GM12892 (cell line): ENCODE measurements around a stretch of chr17.

DNA sequence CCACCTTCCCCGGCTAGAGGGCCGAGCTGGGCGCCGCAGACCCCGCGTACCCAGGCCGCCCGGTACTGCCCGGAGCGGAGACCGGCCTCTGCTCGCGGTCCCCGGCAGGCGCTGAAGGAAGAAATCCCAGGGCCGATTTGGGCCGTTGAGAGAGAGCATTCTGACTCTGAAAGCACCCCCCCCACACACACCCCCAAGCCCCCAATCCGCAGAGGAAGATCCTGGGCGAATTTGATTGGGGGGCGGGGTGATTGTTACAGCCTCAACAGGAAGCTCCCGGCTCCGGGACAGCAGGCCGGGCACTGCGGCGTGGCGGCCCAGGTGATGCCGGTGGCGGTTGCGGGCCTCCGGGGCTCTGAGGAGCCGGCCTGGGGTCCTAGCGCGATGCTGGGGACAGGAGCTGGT is 3.2 kb downstream of the BAHCC1 start:
- RRBS: 25% methylated on average over 8 of the region's 33 CpGs

DNA sequence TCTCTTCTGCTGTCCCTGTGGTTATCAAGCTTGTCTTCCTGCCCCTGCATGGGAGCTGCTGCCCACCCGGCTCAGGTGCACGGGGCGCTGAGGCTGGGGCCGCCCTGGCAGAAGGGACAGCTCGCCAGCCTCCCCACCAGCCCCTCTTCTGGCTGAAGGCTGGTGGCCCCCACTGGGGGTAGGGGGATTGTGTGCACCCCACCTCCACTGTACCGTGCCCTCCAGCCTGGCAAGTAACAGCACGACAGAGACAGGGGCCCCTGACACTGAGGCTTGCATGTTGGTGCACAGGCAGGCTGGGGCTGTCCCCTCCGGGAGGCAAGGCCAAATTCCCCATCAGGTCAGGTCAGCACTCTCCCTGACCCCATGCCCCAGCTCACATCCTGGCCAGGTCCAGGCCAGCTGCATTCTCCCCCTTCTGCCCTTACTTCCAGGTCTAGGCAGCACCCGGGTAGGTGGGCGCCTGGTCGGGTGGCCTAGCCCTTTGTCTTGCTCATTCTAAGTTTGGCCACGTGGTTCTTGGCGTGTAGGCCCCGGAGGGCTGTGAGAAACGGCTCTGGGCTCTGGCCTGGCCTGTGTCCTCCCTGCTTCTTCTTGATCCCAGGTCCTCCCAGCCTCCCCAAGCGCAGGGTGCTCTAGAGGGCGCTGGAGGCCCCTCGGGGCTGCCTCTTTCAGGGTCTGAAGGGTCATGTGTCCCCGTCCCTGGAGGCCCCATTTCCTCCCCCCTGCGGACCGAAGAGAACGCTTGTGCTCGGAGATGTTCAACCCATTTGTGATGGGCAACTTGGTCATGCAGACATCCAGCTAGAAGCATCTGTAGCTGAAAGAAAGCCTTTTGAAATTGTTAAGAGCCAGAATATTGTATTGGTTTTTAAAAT is 6.5 kb downstream of the BAHCC1 start:
- RRBS: 3% methylated on average over 6 of the region's 23 CpGs

GRCh38 chr17:81403460-81404484 is 8.5 kb downstream of the BAHCC1 start:
- RRBS: no CpG with 5 or more reads among the region's 40 CpGs

DNA sequence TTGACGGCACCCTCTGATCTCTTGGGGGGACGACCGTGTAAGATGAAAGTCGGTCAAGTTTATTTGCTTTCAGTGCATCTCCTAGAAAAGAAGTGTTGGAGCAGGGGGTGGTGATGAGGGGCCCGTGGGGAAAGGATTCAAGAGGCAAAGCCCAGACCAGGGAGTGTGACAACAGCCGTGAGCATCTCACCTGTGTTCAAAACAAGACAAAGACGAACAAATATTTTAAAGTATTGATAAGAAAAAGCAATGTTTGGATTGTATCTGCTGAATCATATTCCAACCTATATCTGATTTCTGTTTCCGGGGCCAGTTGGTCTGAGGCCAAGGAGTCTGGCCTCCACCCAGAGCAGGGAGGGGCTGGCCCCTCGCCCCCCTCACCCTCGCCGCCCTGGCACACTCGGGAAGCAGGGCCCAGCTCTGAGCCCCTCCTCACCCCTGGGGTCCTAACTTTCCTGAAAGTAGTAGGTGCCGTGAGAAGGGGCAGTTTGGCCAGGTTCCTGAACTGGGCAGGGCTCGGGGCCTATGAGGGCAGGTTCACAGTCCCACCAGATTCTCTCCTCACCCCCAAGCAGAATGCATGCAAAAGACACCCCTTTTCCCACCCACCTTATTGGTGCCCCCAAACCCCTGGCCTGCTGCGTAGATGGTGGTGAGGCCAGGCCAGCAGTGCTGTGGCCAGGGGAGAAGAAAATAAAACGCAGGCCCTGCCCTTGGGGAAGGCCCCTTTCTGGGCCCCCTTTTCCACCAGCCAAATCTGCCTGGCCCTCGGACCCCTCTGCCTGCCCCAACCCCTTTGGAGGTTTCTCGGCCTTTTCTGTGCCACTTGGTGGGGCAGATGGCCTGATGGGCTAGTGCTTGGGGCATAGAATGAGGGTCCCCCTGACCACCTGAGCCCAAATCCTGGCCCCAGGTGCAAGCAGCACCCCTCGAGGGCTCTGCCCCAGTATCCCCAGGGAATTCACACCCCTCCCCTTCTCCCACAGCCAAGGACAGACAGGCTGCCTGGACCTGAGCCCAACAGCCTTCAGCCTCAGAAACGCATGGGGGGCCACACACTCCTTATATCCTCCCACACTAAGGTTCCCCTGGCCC is 47.8 kb downstream of the ACTG1 start:
- RRBS: no CpG with 5 or more reads among the region's 20 CpGs

- RRBS: 99% methylated on average over 3 of the region's 23 CpGs
Measured at GRCh38 chr17:81545422-81546176, 6.6 kb downstream of the FAAP100 start.

GRCh38 chr17:81550889-81551338 is 1.2 kb downstream of the FAAP100 start:
- RRBS: 98% methylated on average over 4 of the region's 18 CpGs

DNA sequence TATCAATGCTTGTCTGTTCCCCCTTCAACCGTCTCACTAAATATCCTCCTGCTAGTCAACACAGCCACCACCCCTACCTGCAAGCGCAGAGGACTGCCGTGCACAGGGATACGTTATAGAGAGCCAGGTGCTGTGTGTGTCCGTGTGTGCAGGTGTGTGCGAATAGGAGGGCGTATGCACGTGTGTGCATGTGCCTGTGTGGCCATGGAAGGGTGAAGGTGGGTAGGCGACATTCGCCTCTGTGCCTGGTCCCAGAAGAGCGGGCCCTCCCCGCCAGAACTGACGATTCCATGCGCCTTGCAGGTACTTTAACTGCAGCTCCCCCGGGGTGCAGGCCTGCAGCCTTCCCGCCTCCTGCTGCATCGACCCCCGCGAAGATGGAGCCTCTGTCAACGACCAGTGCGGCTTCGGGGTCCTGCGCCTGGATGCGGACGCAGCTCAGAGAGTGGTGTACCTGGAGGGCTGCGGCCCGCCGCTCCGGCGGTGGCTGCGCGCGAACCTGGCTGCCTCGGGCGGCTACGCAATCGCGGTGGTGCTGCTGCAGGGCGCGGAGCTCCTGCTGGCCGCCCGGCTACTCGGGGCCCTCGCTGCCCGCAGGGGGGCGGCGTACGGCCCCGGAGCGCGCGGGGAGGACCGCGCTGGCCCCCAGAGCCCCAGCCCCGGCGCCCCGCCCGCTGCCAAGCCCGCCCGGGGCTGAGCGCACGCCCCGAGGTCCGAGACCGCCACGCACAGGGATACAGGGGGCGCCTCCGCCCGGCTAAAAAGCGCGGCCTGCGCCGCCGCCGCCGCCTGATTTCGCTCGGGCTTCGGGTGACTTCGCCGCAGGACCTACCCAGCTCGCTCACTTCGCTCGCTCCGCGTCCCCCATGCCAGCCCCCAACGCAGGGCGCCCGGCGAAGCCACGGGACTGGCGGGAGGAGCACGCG is 8.5 kb downstream of the PDE6G start:
- RRBS: 82% methylated on average over 30 of the region's 94 CpGs

GRCh38 chr17:81733657-81734357 is 21.7 kb downstream of the SLC25A10 start:
- RRBS: no CpG with 5 or more reads among the region's 21 CpGs

GRCh38 chr17:81902436-81903000 is 480 bp downstream of the NPB start:
- RRBS: 6% methylated on average over 13 of the region's 52 CpGs

- RRBS: no CpG with 5 or more reads among the region's 26 CpGs
Measured at GRCh38 chr17:81916226-81917224, 1.5 kb downstream of the SIRT7 start.

DNA sequence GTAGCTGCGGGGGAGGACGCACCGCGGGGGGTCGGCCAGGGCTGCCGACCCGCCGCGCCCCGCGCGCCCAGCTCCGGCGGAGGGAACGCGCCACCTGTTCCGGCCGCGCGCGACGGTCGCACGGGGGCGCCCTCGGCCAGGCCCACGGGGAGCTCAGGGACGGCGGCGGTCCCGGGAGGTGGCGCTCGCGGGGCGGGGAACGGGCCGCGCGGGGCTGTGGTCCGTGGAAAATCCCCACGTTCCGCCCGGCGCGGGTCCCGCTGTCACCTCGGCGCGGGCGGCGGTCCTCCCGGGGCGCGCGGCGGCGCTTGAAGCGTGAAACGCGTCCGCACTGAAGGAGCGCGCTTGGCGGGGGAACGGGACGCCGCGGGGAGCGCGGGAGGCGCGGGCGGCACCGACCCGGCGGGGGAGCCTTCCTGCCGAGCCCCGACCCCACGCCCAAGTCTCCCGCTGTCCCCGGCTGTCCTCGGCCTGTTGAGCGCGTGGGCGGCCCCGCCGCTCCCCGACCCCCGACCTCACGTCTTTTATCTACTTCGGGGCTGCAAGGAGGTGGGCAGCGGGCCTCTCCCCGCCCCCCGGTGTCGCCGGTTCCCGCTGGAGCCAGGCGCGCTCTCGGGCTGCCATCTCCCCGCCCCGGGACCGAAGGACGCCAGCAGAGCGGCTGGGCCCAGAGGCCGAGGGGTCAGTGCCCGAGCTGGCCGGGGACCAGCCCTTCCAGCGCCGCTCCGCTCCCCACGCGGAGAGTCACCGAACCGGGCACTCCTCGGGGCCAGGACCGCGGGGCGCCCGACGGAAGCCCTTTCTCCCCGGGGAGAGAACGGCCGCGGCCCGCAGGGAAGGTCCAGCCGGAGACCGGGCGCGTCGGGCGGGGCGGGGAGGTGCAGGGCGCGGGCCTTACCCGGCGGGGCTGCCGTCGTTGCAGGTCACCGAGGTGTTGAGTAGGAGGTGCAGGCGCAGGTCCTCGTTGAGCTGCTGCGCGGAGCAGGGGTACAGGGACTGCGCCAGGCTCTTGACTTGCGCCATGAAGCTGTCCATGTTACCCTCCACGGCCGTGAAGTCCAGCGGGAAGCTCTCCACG is 959 bp downstream of the NOTUM start:
- RRBS: 4% methylated on average over 81 of the region's 150 CpGs

- RRBS: 18% methylated on average over 23 of the region's 50 CpGs
Measured at GRCh38 chr17:82031891-82032441, 488 bp downstream of the RAC3 start.

DNA sequence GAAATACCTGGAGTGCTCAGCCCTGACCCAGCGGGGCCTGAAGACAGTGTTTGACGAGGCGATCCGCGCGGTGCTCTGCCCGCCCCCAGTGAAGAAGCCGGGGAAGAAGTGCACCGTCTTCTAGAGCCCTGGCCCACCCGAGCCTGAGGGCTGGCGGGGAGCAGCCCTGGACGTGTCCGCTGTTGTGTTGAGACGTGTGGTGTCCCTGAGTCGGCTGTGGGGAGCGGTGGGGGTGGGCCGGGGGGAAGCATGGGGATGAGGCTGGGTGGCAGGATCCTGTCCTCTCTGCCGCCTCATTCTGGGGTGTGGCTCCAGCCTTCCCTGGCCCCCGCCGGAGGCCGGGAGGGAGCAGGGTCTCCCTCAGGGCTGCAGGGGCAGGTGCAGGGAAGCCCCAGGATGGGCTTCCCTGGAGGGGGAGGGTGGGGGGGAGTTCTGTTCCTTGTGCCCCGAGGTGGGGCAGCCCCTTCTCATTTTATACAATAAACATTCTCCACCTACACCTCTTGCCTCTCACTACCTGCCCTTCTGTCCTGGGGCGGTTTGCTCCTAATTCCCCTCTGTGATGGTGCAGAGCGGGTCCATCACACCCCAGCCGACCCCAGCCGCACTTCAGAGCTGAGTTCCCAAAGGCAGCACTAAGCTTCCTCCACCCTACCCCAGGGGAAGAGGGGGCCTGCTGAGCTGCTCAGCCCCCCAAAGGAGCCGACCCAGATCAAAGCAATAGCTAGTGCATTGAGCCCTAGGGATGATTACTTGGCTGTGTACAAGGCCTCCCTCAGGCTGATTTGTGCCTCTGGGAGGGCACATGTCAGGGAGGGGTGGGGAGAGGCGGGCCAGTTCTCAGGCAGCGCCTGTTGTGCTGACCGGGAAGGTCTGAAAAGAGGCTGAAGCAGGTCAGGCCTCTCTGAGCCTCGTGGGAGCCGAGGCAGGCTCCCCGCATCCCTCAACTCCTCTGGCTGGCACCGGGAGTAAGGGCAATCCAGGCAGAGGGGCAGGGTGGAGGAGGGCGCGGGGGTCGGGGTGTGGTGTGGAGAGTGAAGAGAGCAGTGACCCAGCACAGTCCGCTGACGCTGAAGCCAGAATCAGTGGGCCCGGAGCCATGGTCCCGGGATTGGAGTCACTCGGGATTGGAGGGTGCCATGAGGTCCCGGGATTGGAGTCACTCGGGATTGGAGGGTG is 2.6 kb downstream of the RAC3 start:
- RRBS: no CpG with 5 or more reads among the region's 44 CpGs

GRCh38 chr17:82080012-82080694 is 14.5 kb upstream of the DUS1L start:
- RRBS: 99% methylated on average over 5 of the region's 33 CpGs

DNA sequence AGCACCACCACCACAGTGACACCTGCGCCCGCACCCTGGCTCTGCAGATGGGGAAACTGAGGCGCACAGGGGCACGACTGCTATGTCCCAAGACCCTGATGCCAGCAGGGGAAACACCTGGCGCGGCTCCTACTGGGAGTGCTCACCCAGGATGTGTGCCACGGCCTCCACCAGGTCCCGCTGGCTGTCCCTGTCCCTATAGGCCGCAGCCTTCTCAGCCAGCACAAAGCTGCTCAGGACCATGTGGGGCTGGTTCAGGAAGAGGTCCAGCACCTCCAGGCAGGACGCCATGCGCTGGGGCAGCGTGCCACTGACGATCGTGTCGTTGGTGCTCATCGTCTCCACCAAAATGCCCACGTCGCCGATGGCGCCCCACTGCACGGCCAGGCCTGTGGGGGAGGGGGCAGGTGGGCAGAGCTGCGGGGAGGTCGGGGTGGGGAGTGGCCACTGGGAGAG is 15.9 kb upstream of the DUS1L start:
- RRBS: no CpG with 5 or more reads among the region's 23 CpGs

GRCh38 chr17:82244058-82245163 is 15.6 kb downstream of the SLC16A3 start:
- RRBS: no CpG with 5 or more reads among the region's 45 CpGs

DNA sequence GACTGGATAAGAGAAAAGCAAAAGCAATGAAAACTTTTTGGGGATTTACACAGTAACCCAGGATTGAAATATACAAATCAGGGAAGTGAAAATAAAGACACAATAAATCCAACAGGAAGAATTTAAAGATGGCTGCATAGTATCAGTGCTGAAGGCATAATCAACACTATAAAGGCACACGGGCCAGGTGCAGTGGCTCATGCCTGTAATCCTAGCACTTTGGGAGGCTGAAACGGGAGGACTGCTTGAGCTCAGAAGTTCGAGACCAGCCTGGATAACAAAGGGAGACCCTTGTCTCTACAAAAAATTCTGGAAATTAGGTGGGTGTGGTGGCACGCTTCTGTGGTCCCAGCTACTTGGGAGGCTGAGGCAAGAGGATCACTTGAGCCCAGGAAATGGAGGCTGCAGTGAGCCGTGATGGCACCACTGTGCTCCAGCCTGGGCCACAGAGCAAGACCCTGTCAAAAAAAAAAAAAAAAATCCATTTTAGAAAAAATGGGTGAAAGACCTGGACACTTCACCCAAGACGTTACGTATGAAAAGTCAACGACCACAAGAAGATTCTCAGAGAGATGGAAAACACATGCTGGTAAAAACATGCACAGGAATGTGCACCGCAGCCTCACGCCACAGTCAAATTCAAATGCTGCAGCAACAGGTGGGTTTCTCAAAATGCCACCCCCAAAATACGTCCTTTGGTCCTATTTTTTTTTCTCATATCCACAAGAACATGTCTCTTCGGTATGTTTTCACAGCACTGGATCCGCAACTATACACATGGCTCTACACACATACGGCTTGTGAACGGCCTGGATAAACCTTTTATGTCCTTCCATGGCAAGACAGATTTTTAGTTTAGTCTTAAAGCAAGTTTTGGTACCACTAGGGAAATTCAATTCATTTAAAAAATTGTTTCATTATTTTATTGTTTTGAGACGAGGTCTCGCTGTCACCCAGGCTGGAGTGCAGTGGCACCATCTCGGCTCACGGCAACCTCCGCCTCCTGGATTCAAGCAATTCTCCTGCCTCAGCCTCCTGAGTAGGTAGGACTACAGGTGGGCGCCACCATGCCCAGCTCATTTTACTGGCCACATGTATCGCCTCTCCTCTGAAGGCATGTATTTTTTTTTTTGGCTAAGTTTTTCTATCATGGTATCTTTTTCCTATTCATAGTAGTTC is 17.1 kb downstream of the CSNK1D start:
- RRBS: no CpG with 5 or more reads among the region's 22 CpGs

DNA sequence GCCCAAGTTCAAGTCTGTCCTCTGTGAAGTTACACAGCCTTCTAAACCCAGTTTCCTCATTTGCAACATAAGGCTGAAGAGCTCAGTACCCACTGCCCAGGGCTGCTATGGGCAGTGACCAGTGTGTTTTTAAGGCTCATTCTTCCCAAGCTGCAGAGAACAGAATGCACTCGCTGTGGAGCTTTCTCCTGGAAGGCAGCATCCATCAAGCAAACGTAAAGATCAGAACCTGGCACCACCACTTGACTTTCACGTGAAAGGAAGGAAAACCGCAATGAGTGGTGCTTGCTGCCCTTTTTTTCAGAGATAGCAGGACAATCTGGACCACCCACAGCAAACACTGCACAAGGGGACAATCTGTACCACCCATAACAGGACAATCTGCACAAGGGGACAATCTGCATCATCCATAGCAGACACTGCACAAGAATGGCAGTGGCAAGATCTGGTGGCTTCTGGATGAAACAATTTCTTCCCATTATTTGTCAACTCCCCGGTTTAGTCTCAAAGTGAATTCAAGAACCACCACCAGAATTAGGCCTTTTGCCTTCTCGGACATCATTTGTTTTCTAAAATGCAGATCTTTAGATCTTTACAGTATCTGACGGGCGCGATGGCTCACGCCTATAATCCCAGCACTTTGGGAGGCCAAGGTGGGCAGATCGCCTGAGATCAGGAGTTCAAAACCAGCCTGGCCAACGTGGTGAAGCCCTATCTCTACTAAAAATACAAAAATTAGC is 11.0 kb downstream of the CSNK1D start:
- RRBS: no CpG with 5 or more reads among the region's 12 CpGs

- RRBS: 97% methylated on average over 3 of the region's 22 CpGs
Measured at GRCh38 chr17:82263442-82264343, 9.8 kb downstream of the CSNK1D start.

DNA sequence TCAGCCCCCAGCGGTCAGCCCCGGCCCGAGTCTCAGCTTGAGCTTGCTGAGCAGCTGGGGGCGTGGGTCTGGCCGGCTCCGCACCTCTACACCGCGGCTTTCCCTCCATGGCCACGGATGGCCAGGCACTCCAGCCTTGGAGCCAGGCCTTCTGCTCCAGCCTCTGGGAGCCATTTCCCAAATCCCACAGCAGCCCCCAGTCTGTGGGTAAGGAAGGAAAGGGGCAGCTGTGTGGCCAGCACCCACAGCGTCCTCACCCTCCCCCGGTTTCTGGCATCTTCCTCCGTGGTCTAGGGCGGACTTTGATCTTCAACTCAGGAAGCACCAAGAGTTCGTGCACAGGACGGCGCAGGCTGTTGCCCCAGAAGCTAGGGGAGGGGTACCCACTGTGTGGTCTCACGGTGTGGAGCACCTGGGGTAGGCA is 14.2 kb downstream of the CD7 start:
- RRBS: 77% methylated on average over 4 of the region's 17 CpGs